ENCODE measurements around a stretch of chr4.

DNA sequence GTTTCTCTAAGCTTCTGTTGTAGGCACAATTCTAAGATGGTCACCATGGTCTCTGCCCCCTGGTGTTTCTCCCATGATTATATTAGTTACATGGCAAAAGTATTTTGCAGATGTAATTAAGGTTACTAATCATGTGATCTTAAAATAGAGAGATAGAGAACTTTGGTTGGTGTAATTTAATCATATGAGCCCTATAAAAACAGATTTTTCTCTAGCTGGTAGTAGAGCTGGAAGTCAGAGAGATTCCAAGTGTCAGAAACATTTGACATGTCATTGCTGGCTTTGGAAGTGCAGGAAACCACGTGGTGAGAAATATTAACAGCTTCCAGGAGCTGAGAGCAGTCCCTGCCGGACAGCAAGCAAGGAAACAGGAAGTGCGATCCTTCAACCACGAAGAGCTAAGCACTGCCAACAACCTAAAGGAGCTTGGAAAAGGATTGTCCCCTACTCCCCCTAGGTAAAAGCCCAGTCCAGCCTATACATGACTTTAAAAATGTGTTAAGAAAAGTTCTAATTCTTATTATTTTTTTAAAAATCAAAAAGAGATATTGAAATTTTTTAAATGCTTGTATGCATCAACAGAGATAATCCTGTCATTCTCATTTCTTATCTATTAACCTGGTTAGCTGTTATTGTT is 89.7 kb downstream of the EIF4E start:
- RRBS, result no CpG with 5 or more reads among the region's 4 CpGs
CAGE:
- cytosol, long polyA plus RNA, result no peak
- long polyA plus RNA, result no peak
- nucleus, long polyA plus RNA, result no peak

GRCh38 chr4:98902377-98902805 is 26.5 kb downstream of the EIF4E start:
- RRBS, result no CpG with 5 or more reads among the region's 3 CpGs
CAGE:
- cytosol, long polyA plus RNA, result no peak
- long polyA plus RNA, result no peak
- nucleus, long polyA plus RNA, result no peak

DNA sequence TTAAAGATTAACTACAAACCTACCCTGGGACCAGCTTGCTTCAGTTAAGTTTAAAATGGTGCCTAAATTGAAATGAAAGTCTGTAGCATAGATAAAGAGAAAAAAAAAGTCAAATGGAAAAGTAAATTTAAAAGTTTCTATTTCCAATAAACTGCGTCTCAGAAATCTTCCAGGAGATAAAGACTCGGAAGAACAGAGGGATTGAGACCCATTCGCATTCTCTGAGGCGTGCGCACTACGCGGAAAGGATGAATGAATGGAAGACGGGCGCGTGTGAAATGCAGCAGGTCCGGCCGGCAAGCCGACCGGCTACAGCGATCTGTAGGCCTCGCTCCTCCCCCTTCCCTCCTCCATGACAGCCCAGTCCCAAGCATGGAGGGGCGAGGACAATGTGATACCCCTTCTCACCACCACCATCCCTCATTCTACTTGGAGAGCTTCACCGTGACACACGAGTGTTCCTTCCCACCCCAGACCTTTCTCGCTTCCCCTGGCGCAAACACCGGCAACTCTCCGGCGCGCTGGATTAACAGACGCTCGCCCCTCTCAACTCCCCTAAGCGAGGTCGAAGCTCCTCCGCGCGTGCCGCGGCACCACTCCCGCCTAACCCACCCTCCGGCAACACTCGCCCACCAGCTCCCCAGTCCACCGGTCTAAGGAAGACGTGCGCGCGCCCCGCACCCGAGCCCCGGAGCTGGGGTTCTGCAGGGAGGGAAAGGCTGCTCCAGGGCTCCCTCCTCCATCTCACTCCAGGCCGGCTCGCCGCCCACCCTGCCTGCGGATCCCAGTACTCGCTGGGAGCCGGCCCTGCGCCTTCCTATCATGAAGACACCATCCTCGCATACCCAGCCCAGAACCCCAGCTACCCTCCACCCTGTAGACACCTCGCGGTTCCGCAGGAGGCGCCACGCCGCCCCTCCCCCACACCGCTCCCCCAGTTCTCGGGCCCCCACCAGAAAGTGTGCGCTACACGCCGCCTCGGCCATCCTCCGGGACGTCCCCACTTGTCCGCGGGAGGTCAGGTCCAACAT is 676 bp downstream of the EIF4E start:
- RRBS, result 1% methylated on average over 27 of the region's 69 CpGs
CAGE:
- cytosol, long polyA plus RNA, result no peak
- long polyA plus RNA, result no peak
- nucleus, long polyA plus RNA, result no peak

DNA sequence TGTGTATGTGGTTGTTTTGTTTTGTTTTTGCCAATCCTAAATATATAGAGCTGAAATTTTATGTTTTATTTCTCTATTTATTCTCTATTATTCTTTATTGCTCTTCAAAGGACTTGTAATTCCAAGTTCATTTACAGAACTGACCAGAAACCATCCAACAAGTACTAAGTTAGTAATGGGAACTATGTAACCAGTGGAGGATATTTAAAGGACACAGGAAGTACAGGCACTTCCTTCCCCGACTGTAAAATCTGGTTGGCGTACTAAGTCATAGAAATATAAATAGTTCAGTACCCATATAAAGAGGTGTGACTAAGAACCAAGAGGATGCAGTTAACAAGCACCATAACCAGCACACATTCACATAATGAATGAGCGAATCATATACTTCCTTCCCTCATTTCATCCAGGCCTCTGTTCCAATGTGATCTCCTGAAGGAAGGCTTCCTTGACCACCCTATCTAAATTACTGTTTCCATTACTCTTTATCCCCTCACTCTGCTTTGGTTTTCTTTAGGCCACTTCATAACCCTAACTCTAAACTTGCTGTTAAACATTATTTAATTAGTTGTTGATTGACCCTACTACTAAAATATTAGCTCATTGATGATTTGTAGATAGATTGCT is 3.7 kb upstream of the EIF4E start:
- RRBS, result no CpG with 5 or more reads among the region's 3 CpGs
CAGE:
- cytosol, long polyA plus RNA, result no peak
- long polyA plus RNA, result no peak
- nucleus, long polyA plus RNA, result no peak

- RRBS, result no CpG with 5 or more reads among the region's 23 CpGs
CAGE:
- cytosol, long polyA plus RNA, result no peak
- long polyA plus RNA, result no peak
- nucleus, long polyA plus RNA, result no peak
Observed at GRCh38 chr4:99088127-99088643, 403 bp downstream of the ADH5 start.

- RRBS, result no CpG with 5 or more reads among the region's 4 CpGs
CAGE:
- cytosol, long polyA plus RNA, result no peak
- long polyA plus RNA, result no peak
- nucleus, long polyA plus RNA, result no peak
Observed at GRCh38 chr4:99205434-99206029, 13.5 kb downstream of the ADH6 start.

GRCh38 chr4:99315805-99316727 is 5.1 kb downstream of the ADH1B start:
- RRBS, result no CpG with 5 or more reads among the region's 9 CpGs
CAGE:
- cytosol, long polyA plus RNA, result no peak
- long polyA plus RNA, result no peak
- nucleus, long polyA plus RNA, result no peak

DNA sequence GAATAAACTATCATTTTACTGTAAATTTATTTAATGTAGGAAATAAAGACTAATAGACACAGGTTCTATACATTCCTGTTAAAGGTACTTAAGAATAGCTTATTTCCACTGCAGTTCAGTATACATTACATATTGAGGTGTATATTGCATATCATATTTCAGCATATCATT is 276 bp downstream of the ADH1B start:
CAGE:
- cytosol, long polyA plus RNA, result no peak
- long polyA plus RNA, result no peak
- nucleus, long polyA plus RNA, result no peak

- RRBS, result no CpG with 5 or more reads among the region's 1 CpG
CAGE:
- cytosol, long polyA plus RNA, result no peak
- long polyA plus RNA, result no peak
- nucleus, long polyA plus RNA, result no peak
Observed at GRCh38 chr4:99405445-99405686, 29.8 kb downstream of the ADH7 start.

GRCh38 chr4:99679124-99679897 is 21.7 kb upstream of the C4orf54 start:
- RRBS, result no CpG with 5 or more reads among the region's 5 CpGs
CAGE:
- cytosol, long polyA plus RNA, result no peak
- long polyA plus RNA, result no peak
- nucleus, long polyA plus RNA, result no peak

DNA sequence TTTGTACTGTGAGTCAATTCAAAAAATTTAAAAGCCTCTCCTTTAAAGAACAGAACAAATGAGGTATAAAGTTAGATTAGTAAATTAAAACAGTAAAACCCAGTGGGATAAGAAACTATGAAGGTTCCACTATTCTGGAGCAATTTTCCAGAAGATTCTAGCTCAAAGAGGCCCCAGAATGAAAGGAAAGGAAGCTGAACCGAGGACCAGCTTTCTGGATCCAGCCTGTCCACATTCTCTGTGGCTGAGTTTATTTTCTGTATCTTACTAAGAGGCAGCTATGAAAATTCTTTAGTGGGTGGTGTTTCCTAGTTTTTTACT is 11.8 kb downstream of the DAPP1 start:
- RRBS, result no CpG with 5 or more reads among the region's 1 CpG
CAGE:
- cytosol, long polyA plus RNA, result no peak
- long polyA plus RNA, result no peak
- nucleus, long polyA plus RNA, result no peak

GRCh38 chr4:99855634-99856131 is 38.5 kb downstream of the LAMTOR3 start:
- RRBS, result no CpG with 5 or more reads among the region's 1 CpG
CAGE:
- cytosol, long polyA plus RNA, result no peak
- long polyA plus RNA, result no peak
- nucleus, long polyA plus RNA, result no peak

GRCh38 chr4:100022077-100022416 is 72.0 kb upstream of the H2AZ1 start:
- RRBS, result no CpG with 5 or more reads among the region's 2 CpGs
CAGE:
- cytosol, long polyA plus RNA, result no peak
- long polyA plus RNA, result no peak
- nucleus, long polyA plus RNA, result no peak

GRCh38 chr4:100519244-100519523 is 1.4 kb upstream of the EMCN start:
- RRBS, result no CpG with 5 or more reads among the region's 2 CpGs
CAGE:
- cytosol, long polyA plus RNA, result no peak
- long polyA plus RNA, result no peak
- nucleus, long polyA plus RNA, result no peak

DNA sequence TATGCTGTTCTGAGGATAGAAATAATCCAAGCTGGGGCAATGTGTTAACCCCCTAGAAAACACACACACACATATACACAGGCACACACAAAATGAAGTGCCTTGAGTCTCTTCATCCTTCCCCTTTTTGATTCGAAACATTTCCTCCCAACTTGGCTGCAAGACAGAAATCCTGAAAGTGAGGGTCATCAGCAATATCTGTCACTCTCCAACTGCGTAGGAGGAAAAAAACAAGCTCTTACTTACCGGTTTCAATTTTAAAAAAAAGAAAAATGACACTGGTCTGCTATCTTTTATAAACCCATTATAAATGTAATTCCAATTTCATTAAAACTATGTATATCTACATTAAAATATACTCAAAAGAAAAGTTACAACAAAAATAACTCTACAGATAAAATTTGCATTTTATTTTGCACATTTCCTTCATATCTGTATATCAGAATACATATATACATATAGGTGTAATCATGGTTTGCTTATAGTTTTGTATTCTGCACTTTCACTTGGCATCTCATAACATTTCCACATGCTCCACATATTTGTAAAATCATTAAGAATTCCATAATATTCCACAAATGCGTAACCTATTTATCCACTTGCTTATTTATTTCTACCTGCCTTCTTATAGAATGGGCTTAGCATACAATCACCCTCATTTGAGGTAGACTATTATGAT is 58.4 kb downstream of the PPP3CA start:
- RRBS, result no CpG with 5 or more reads among the region's 4 CpGs
CAGE:
- cytosol, long polyA plus RNA, result no peak
- long polyA plus RNA, result no peak
- nucleus, long polyA plus RNA, result no peak

- RRBS, result no CpG with 5 or more reads among the region's 6 CpGs
CAGE:
- cytosol, long polyA plus RNA, result no peak
- long polyA plus RNA, result no peak
- nucleus, long polyA plus RNA, result no peak
Observed at GRCh38 chr4:101345095-101345606, 2.2 kb downstream of the PPP3CA start.

- RRBS, result 2% methylated on average over 2 of the region's 78 CpGs
CAGE:
- cytosol, long polyA plus RNA, result no peak
- long polyA plus RNA, result no peak
- nucleus, long polyA plus RNA, result no peak
Observed at GRCh38 chr4:101347664-101348727, 670 bp upstream of the PPP3CA start.

DNA sequence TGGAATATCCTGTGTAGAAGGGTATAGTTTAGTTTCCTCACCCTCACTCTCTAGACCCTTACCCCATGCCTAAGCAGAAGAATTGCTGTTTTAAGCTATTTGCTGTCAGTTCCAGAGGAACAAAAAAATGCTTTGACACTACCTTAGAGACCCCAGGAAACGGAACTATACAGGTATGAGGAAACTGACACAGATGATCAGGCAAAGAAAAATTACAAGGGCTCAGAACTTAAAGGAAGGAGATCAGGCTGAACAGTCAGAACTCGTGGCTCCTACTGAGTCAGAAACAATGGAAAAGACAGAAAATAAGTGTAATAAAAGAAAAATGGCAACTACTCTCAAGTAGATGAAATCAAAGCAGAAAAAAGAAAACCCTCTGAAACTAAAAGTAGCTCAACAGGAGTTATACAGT is 65.6 kb downstream of the BANK1 start:
- RRBS, result no CpG with 5 or more reads among the region's 2 CpGs
CAGE:
- cytosol, long polyA plus RNA, result no peak
- long polyA plus RNA, result no peak
- nucleus, long polyA plus RNA, result no peak

- RRBS, result no CpG with 5 or more reads among the region's 1 CpG
CAGE:
- cytosol, long polyA plus RNA, result no peak
- long polyA plus RNA, result no peak
- nucleus, long polyA plus RNA, result no peak
Observed at GRCh38 chr4:102566771-102567246, 65.7 kb downstream of the NFKB1 start.

DNA sequence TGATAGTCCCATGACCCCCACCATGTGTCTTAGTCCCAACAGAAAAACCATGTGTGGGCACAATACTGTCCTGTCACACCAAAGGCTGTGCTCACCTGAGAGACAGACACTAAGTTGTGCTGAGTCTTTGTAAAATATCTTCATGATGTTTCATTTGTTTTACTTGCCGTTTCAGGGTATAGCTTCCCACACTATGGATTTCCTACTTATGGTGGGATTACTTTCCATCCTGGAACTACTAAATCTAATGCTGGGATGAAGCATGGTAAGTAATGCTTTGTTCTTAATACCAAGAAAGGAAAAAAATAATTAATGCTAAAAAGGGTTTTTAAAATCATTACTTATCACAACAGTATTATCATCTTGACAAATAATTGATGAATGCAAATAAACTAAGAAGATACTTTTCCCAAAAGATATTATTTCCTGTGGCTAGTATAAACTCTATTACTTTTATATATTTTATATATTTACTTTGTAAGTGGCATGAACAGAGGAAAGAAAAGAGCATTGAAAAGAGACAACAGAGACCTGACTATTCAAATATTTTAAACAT is 93.6 kb downstream of the NFKB1 start:
- RRBS, result no CpG with 5 or more reads among the region's 1 CpG
CAGE:
- cytosol, long polyA plus RNA, result no peak
- long polyA plus RNA, result no peak
- nucleus, long polyA plus RNA, result no peak